Mesenchymal stem cell of Wharton's jelly (primary cell): ENCODE measurements around a stretch of chr11.

- CAGE, long polyA plus RNA = no peak
Observed at GRCh38 chr11:12090430-12091324, 19.7 kb upstream of the MICAL2 start.

DNA sequence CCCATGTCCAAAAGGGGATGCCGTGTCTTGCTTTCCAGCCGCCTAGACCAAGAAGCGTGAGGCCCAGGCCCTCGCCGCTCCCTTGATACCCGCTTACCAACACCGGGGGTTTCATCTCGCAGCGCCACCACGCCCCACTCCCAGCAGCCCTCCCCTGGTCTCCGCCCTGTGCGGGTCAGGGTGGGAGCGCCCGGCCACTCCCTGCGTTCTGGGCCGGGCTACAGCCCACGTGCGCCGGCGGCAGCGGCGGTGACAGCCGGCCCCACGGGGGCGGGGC is 224 bp upstream of the MICAL2 start:
- CAGE, long polyA plus RNA = no peak

DNA sequence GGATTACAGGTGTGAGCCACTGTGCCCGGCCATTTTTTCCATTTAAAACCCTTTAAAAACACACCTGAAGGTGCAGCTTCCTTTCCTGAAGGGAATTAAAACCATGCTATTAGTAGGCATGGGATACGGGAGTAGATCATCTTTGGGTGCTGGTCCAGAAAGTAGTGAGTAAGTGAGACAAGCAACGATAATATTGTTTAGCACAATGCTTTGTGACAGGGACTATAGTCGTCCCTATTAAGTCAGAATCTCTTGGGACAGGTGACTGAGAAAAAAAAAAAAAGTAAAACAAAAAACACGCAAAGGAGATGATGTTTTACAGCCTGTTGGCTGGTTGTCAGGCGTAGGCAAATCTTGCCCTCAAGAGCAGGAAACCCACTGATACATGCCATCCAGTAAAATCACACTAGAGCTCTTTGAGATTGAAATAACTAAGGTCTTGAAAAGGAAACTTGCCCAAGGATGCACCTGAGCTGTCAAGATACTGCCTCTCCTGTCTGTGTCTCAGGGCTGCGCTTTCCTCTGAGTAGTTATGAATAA is 23.0 kb downstream of the MICAL2 start:
- CAGE, long polyA plus RNA = no peak

DNA sequence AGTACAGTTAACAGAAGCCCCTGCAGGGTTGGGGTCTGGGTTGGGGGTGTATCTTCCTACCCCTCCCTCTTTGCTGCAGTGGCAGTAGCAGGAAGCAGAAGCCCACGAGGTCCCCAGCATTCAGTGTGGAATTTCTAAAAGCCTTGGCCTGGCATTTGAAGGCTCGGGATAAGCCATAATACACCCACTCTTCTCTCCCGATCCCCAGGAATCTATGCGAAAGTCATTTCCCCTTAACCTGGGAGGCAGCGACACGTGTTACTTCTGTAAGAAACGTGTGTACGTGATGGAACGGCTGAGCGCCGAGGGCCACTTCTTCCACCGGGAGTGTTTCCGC is 120.8 kb upstream of the PARVA start:
- CAGE, long polyA plus RNA = no peak

DNA sequence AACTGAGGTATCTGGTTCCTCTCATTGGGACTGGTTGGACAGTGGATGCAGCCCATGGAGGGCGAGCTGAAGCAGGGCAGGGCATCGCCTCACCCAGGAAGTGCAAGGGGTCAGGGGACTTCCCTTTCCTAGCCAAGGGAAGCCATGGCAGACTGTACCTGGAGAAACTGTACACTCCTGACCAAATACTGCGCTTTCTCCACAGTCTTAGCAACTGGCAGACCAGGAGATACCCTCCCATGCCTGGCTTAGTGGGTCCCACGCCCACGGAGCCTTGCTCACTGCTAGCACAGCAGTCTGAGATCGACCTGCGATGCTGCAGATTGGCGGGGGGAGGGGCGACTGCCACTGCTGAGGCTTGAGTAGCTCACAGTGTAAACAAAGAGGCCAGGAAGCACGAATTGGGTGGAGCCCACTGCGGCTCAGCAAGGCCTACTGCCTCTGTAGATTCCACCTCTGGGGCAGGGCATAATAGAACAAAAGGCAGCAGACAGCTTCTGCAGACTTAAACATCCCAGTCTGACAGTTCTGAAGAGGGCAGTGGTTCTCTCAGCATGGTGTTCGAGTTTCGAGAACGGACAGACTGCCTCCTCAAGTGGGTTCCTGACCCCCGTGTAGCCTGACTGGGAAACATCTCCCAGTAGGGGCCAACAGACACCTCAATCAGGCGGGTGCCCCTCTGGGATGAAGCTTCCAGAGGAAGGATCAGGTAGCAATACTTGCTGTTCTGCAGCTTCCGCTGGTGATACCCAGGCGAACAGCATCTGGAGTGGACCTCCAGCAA is 11.1 kb upstream of the PARVA start:
- CAGE, long polyA plus RNA = no peak

DNA sequence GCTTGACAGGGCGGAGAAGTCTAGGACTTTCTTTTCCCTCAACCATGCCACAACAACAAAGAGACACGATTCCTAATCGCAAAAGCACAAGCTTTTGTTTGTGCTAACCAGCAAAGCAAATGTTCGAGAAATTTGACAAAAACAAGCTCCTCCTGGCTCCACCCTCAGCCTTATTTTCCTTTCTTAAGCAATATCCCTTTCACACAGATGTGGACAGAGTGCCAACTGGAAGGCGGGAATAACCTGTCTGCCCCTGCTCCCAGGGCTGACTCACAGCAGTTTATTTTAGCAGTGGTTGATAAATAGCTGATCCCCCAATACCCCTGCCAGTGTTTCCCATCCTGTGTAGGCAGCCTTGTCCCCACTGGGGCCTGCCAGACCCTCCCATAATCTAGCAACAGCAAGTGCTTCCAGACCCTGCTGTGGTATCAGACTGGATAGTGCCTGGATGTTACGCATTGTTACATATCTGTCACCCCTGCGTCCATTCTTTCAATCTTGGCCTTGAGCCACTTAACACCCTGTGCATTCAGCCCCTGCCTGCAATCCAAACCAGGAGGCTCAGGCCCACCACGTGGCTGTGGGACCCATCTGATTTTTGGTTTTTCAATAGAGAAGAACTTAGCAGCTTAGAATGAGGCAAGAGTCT is 53.6 kb downstream of the PARVA start:
- CAGE, long polyA plus RNA = no peak

DNA sequence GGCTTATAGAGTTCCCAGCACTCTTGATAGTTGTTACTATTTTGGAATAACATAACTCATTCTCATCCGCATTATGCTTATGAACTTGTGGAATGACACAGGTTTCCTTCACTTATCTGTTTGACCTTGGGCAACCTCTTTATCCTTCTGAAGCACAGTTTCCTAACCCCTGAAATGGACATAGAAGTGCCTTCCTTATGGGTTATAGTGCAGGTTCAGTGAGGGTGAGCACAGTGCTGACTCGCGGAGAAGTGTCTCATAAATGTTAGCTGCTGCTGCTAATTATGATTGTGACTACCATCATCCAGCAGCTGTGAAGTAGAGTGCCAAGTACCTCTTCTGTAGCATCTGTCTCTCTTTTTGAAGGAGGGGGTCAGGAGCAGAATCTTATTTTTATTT is 15.1 kb downstream of the TEAD1 start:
- CAGE, long polyA plus RNA = no peak

DNA sequence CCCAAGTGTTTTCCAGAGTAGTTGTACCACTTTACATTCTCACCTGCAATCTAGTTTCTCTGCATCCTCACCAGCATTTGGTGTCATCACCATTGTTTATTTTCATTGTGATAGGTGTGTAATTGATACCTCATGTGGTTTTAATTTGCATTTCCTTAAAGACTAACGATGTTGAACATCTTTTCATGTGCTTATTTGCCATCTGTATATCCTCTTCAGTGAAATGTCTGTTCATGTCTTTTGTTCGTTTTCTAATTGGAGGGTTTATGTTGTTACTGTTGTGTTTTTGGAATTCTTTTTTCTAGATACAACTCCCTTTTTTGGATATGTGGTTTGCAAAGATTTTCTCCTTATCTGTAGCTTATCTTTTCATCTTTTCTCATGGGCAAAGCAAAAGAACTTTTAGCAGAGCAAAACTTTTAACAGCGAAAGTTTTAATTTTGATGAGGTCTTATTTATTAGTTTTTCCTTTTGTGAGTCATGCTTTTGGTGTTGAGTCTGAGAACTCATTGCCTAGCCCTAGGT is 99.2 kb downstream of the TEAD1 start:
- CAGE, long polyA plus RNA = no peak

DNA sequence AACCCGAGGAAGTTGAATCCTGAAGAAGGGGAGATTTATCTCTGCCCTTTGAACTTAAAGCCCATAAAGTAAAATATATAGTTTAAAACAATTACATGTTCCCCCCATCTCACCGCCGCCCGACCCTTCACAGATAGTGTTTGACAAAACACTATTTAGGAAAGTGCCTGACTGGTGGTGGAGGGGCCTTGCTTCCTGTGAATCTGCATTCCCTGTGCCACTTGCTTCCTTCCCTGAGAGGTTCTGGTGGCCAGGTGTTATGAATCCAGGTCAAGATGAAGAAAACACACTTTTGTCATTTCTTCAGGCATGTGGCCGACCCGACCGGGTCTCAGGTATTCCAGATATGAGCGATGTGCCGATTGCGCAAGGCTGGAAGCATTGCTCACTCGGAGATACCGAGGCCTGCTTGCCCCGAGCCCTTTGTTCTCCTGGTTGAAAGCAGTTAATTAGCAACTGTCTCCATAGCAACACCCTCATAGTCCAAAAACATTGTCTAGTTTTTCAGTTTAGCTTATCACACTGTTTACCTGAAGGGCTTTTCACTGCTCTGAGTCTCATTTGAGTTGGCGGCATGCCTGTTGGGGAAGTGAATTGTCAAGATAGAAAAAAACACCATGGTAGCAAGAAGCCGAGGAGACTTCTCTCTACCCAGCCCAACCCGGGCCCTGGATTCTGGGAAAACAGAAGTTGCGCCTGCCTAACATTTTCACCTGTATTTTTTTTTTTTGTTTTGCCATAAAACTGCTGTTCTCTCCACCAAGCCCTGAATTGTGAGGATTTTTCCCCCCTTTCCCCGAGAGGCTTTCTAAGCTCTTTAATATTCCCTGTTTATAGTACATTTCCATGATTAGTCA is 128.4 kb downstream of the TEAD1 start:
- CAGE, long polyA plus RNA = no peak

- CAGE, long polyA plus RNA = no peak
Observed at GRCh38 chr11:12810608-12811246, 136.5 kb downstream of the TEAD1 start.

DNA sequence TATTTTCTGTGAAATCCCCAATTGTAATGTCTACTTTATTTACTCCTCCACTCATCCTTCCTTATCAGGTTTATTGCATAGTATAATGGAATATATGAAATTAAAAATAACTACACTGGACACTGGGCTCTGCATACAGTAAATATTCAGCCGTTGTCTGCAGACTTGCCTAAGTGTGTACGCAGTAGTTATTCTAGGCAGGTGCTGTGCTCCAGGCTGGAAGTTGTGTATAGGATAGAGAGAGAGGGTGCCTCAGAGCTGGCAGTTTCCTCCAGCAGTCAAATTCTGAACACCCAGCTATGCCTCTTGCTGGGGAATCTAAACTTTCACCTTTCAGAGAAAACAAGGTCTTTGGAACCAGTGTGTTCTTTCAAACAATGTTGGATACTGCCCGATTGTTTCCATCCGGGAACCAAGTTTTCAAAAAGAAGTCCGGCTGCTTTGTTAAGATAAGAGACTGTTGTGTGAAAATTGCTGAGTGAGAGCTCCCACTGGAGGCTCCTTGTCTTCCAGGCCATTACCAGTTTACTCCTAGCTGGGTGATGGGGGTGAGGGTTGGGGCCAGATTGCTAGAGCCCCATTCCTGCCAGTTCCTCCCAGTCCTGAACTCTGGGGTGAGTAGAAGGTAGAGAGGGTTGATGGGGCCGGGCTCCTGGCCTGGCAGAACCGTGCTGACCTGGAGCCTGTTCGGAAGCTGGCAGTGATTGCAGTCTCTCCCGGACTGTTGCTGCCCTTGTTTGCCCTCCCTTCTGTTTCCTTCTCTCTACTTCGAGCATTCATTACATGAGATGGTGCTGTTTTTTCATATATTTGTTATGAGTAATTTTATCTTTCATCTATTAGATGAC is 150.1 kb downstream of the TEAD1 start:
- CAGE, long polyA plus RNA = no peak

- CAGE, long polyA plus RNA = no peak
Observed at GRCh38 chr11:12842948-12843370, 166.2 kb upstream of the RASSF10 start.

DNA sequence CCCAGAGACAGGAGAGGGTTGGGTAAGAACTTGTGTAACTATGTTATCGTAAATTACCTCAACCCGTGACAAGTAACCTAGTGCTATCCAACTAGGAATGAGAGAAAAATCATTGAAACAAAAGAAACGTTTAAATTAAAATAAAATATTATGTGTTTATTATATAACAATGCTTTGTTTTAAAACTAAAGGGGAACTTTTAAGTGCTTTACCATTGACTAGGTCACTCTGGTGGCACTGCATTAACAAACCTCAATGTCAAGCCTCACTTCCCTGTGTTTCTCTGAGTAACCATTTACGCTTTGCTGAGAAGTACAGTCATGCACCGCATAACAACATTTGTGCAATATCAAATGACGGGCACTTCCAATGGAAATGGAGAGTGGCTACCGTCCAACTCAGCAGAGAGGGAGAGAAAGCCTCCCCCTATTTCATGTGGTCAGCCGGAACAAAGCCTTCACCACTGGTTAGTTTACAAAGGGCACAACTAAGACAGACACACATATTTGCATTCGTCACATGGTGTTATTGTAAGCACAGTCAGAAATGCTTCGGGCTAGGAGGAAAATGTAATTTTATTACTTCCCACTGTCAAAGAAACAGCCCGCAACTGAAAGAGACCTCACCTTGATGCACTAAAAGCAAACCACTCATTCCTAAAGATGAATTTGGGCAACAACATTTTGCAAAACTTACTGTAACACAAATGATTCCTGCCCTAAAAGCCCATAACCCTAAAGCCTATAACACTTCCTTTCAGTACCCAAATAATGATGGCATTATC is 117.3 kb downstream of the RASSF10 start:
- CAGE, long polyA plus RNA = no peak

- CAGE, long polyA plus RNA = no peak
Observed at GRCh38 chr11:13207441-13208646, 69.7 kb upstream of the BMAL1 start.

DNA sequence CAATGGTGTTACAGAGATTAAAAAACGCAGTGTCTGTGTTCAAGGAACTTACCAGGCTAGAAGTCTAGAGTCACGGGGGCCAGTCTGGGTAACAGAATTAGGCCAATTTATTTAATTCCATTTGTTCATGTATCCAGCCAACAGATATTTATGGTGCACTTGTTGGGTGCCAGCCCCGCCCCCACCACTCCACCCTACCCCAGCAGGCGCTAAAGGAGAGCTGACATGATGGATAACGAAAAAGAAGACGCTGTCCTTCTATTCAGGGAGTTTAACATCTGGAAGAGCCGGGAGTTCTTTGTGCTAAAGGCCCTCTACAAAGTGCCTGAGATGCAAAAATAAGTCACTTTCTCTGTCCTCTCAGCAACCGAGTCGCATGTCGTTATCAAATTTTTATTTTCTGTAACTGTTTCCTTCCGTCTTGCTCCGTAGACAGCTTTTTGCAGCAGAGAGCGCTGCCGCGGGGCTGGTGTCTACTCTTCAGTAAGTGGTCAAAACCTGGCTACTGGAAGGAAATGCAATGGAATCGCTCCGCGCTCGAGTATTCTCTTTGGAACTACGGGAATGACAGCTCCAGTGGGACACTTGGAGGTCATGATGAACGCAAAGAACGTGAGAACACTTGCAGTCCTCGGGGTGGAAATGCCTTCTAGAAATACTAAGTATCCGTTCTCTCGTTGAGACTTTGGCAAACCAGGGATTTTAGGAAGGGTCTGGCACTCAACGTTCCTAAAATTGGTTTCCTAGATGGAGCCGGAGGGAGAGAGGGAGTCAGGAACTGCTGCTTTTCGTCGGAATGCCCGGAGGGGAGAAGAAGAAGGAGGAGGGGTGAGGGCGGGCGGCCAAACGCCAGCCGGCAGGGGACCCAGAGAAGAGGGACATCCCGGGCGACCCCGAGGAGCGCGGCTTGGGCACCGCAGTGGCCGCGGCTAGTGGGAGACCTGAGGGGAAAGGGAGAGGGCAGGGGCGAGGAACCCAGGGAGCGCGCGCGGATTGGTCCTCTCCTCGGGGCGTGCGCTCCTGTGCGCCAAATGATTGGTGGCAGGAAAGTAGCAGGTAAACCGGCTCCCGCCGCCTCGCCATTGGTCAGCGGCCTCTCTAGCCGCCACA is 774 bp upstream of the BMAL1 start:
- CAGE, long polyA plus RNA = no peak

GRCh38 chr11:13315493-13315943 is 37.9 kb downstream of the BMAL1 start:
- CAGE, long polyA plus RNA = no peak

DNA sequence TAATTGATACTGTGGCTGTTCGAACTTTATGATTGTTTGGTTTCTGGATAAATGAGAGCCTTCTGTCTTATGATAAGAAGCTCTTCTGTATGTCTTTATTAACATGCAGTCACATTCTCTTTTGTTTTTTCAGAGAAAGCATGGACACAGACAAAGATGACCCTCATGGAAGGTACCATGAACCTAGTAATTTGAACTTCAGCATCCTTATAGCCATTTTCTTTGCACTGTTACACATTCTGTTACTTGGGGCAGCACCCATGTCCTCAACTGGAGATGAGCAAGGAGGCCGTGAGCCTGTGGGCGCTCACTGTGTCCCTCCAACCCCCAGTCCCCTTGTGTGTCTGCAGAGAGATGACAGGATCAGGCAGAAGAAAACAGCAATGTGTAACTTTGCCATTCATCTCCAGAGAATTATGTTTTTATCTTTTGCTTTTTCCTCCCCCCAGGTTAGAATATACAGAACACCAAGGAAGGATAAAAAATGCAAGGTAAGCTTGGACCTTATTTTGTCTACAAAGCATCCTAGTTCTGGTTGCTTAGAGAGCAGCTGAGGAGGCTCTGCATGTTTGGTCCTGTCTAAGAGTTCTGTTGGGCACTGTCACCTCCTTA is 79.1 kb downstream of the BMAL1 start:
- CAGE, long polyA plus RNA = no peak

GRCh38 chr11:14074993-14075516 is 112.5 kb downstream of the SPON1 start:
- CAGE, long polyA plus RNA = no peak

DNA sequence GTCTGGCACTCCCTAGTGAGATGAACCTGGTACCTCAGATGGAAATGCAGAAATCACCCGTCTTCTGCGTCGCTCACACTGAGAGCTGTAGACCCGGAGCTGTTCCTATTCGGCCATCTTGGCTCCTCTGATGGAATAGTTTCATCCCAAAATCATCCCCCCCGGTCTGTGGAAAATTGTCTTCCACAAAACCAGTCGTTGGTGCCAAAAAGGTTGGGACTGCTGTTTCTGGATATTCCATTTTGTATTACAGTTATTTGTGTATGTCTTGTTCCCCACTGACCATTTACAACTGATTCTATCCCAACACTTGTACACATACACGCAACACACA is 9.6 kb upstream of the PDE3B start:
- CAGE, long polyA plus RNA = no peak

- CAGE, long polyA plus RNA = no peak
Observed at GRCh38 chr11:14644532-14645266, 1.1 kb downstream of the PDE3B start.